NCI-H460 (cell line): ENCODE measurements around the genes MAGEE1, MAGT1, ATP7A and TENT5D.

GRCh38 chrX:74431805-74432151 lies 10.5 kb downstream of the SLC16A2 start:
RAMPAGE:
- cytosol, long total RNA: no peak
- long total RNA: no peak
- nucleus, long total RNA: no peak

DNA sequence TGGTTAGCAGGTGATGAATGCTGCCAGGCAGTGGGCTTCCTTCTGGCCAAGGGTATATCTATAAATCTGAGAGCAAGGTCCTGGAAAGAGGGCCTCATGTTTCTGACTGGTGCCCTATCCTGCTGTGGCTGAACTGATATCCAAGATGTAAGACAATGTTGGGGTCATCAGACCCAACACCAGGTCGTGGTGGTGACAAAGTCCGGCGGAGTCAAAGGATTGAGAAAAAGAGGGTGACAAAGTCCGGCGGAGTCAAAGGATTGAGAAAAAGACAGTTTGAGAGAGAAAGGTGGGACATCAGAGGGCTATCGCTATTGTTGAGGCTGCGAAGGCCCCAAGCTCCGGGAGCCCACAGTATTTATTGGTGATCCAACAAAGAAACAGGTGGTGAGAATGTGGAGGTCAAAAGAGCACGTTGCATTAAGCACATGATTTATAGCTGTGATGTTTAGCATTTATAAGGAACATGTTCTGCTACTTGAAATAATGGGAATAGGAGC lies 44.4 kb upstream of the RLIM start:
RAMPAGE:
- cytosol, long total RNA: no peak
- long total RNA: no peak
- nucleus, long total RNA: no peak

DNA sequence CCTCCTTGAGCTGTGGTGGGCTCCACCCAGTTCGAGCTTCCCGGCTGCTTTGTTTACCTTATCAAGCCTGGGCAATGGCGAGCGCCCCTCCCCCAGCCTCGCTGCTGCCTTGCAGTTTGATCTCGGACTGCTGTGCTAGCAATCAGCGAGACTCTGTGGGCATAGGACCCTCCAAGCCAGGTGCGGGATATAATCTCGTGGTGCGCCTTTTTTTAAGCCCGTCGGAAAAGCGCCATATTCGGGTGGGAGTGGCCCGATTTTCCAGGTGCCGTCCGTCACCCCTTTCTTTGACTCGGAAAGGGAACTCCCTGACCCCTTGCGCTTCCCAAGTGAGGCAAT lies 130.8 kb downstream of the NEXMIF start:
RAMPAGE:
- cytosol, long total RNA: no peak
- long total RNA: no peak
- nucleus, long total RNA: no peak

RAMPAGE:
- cytosol, long total RNA: no peak
- long total RNA: no peak
- nucleus, long total RNA: no peak
Observed at GRCh38 chrX:76174705-76175100, 1.8 kb downstream of the PBDC1 start.

DNA sequence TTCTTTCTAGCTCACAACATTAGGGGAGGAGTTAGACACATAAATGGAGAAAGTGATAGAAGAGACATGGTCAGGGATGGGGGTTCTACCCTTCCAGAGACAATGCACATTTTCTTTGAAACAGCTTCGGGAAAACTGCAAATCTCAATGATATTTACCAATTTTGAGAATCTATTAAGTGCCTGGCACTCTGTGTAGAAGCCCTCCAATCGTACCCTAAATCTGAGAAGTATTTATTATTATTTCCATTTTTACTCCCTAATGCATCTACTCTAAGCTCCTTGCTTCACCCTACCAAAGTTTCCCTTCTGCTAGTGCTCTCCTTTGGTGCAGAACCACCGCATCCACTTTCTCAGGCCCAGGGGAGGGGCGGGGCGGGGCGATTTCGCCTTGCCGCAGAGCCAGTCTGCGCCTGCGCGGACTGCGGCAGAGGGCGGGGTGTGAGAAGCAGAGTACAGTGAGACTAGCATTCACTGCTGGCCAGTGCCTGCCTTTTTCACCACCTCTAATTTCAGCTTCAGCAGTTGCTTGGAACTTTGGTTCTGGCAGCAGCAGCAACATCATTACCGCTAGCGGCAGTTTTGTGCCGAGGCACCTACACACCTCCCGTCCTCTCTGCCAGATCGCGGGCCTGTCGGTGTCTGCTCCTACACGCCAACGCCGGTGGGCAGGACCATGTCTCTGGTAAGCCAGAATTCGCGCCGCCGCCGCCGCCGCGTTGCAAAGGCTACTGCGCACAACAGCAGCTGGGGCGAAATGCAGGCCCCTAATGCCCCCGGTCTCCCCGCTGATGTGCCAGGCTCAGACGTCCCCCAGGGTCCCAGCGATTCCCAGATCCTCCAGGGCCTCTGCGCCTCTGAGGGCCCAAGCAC lies at the start of gene MAGEE1:
TSS of gene MAGEE1 (plus strand) at position 455 of the 872 bp plus-strand sequence.
RAMPAGE:
- cytosol, long total RNA: start-site peak on the plus strand centred at position 434 of the sequence, 34 bp wide, 13 and 30 reads in 2 replicates
- long total RNA: no peak
- nucleus, long total RNA: start-site peak on the plus strand centred at position 433 of the sequence, 45 bp wide, 8 and 18 reads in 2 replicates

DNA sequence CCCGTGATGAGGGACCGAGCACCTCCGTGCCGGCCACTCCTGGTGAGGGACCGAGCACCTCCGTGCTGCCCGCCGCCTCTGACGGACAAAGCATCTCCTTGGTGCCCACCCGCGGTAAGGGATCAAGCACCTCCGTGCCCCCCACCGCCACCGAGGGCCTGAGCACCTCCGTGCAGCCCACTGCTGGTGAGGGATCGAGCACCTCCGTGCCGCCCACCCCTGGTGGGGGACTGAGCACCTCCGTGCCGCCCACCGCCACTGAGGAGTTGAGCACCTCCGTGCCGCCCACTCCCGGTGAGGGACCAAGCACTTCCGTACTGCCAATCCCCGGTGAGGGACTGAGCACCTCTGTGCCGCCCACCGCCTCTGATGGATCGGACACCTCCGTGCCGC lies 1.2 kb downstream of the MAGEE1 start:
RAMPAGE:
- cytosol, long total RNA: no peak
- long total RNA: no peak
- nucleus, long total RNA: no peak

RAMPAGE:
- cytosol, long total RNA: no peak
- long total RNA: no peak
- nucleus, long total RNA: no peak
Observed at GRCh38 chrX:76429855-76430664, 2.5 kb downstream of the MAGEE1 start.

GRCh38 chrX:76725655-76726178 lies 298.2 kb downstream of the MAGEE1 start:
RAMPAGE:
- cytosol, long total RNA: no peak
- long total RNA: no peak
- nucleus, long total RNA: no peak

RAMPAGE:
- cytosol, long total RNA: no peak
- long total RNA: no peak
- nucleus, long total RNA: no peak
Observed at GRCh38 chrX:77014345-77014841, 432.8 kb upstream of the FGF16 start.

RAMPAGE:
- cytosol, long total RNA: no peak
- long total RNA: no peak
- nucleus, long total RNA: no peak
Observed at GRCh38 chrX:77445778-77446755, 1.1 kb upstream of the FGF16 start.

RAMPAGE:
- cytosol, long total RNA: no peak
- long total RNA: no peak
- nucleus, long total RNA: no peak
Observed at GRCh38 chrX:77845980-77846539, 49.2 kb downstream of the MAGT1 start.

RAMPAGE:
- cytosol, long total RNA: start-site peak on the minus strand at chrX:77895424-77895458, 739 and 402 reads in 2 replicates
- long total RNA: start-site peak on the minus strand at chrX:77895416-77895429, 178 and 274 reads in 2 replicates
- nucleus, long total RNA: start-site peak on the minus strand at chrX:77895424-77895458, 364 and 124 reads in 2 replicates
Observed at GRCh38 chrX:77894719-77895996, at the start of gene MAGT1. Gene MAGT1, minus strand, starts transcription at chrX:77895435.

RAMPAGE:
- cytosol, long total RNA: start-site peak on the plus strand at chrX:77910679-77910700, 72 and 84 reads in 2 replicates
- long total RNA: start-site peak on the plus strand at chrX:77910679-77910694, 31 and 98 reads in 2 replicates
- nucleus, long total RNA: start-site peak on the plus strand at chrX:77910666-77910723, 179 and 57 reads in 2 replicates
Observed at GRCh38 chrX:77910284-77911155, at the start of gene ATP7A. Gene ATP7A, plus strand, starts transcription at chrX:77910693.

DNA sequence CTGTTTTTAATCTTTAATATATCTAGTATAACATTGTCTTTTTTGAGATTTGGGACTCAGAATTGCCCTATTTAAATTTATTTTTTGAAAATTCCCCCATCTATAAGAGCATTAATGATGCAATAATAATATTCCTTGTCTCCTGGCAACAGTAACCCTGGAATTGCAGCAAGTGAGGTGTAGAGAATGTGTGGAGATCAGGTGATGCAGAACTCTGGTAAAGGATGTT lies at the start of gene TENT5D:
TSS of gene TENT5D (plus strand) at position 166 of the 229 bp plus-strand sequence.
RAMPAGE:
- cytosol, long total RNA: no peak
- long total RNA: no peak
- nucleus, long total RNA: no peak

RAMPAGE:
- cytosol, long total RNA: no peak
- long total RNA: no peak
- nucleus, long total RNA: no peak
Observed at GRCh38 chrX:80676455-80677464, 132.9 kb downstream of the BRWD3 start.

RAMPAGE:
- cytosol, long total RNA: no peak
- long total RNA: no peak
- nucleus, long total RNA: no peak
Observed at GRCh38 chrX:80692855-80693130, 116.9 kb downstream of the BRWD3 start.

DNA sequence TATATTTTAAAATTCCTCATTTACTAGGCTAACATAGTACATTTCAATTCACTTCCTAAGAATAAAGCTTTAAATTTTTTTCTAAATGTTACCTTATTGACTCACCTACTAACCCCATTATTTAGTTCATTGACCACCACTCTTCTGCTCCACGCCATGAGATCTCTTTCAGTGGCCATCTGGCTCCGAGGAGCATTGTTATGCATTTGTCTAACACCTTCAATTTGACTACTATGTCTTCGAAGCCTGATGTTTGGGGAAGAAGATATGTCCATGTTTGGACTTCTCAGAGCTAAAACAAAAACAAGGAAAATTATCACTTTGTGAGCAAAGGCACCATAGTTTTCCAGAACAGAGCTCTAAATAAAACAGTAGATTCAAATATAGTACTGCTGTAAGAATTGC lies 92.2 kb downstream of the BRWD3 start:
RAMPAGE:
- cytosol, long total RNA: no peak
- long total RNA: no peak
- nucleus, long total RNA: no peak

GRCh38 chrX:80807811-80808505 lies 1.7 kb downstream of the BRWD3 start:
RAMPAGE:
- cytosol, long total RNA: no peak
- long total RNA: no peak
- nucleus, long total RNA: no peak

DNA sequence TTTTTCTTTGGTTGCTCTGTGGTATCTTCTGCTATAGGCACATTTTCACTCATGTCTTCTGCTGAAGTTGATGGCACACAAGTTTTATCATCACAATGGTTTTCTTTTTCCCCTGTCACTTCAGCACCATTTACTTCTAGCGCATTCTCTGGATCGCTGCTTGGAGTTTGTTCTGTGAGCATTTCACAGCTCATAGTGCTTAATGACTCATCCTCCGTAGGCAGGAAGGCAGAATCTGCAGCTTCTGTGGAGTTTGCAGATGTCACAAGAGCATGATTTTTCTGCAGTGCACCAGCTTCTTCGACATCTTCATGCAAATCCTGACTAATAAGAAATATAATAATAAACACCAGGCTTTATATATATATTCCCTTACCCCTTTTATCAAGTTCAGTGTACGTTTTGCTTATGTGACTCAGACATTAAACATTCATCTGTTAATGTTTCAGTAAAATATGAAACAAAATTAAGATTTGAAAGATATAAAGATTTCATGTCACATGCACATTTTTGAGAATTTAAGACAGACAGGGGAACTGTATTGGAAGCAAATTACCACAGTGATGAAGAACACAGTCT lies 83.5 kb downstream of the CHM start:
RAMPAGE:
- cytosol, long total RNA: no peak
- long total RNA: no peak
- nucleus, long total RNA: no peak

GRCh38 chrX:86445521-86445974 lies 297.3 kb downstream of the DACH2 start:
RAMPAGE:
- cytosol, long total RNA: no peak
- long total RNA: no peak
- nucleus, long total RNA: no peak